ENCODE measurements around the genes CYB5R3 and MPPED1.

- PRO-cap: no peak
Measured at GRCh38 chr22:42317989-42318757, 47.7 kb upstream of the TCF20 start.

DNA sequence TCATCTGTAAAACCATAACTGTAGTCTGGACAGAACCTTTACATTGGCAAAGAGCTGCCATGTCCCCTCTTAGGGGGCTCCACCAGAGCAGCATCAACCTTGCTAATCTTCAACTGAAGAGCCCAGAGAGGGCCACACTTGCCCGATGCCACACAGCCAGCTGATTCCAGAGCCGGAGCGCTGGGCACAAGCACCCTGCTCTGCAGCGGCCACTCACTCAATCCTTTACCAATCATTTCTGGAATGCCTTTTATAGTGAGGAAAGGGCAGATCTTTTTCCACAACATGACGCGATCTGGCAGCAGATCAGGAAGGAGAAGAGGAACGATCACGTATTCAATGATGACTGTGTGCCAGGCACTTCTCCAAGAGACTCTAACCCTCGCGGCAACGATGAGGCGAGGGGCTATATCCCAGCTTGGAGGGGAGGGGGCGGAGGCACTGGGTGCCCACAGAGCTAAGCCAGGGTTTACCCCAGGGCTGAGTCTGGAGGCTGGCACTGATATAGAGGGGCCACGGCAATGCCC lies 56.3 kb upstream of the TCF20 start:
- PRO-cap: bidirectional peak, plus-strand start at position 304 of the sequence, minus-strand start at position 227 of the sequence

DNA sequence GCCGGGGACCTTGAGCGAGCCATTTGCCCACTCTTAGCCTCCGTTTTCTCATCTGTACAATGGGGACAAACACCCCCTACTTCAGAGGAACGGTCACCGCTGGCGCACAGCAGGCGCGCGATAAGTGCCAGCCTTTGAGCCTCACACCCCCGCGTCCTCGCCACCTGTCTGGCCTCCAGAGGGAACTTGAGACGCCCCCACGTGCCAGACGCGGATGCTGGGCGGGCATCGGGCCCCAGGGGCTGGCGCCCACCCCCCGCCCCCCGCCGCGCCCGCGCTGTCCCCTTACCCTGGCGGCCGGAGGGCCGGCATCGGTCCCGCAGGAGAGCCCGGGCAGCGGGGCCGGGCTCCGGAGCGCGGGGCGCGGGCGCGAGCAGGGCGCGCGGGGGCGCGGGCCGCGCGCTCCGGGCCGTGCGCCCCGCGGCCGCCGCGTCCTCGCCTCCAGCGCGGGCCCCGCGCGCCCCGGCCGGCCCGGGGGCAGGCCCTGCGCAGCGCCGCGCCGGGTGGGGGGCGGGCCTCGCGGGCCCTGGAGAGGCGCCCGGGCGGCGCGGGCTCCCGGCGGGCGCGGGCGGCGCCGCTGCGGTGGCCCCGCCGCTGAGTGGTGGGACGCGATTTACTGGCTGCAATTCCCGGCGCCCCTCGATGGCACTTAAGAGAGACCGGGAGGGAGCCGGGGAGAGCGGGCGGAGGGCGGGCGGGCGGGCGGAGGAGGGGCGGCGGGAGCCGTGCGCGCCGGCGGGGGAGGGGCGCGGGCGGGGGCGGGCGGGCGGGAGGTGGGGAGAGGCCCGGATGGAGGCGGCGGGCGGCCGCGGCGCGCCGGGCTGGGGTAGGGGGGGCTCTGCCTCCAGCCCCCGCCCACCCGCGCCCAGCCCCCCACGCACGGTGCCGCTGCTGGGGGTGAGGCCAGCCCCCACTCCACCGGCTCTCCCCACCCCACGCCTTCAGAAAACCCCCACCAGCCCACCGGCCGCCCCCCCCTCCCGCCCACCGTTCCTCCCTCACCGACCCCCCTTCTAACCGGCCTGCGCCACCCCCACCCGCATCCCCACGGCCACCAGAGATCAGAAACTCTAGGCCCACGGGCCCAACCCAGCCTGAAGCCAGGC lies 73.1 kb upstream of the TCF20 start:
- PRO-cap: bidirectional peak, plus-strand start at position 780 of the sequence, minus-strand start at position 651 of the sequence

- PRO-cap: unidirectional peak, plus-strand start at chr22:42500568
Measured at GRCh38 chr22:42500063-42501128, 19.2 kb downstream of the RRP7A start.

- PRO-cap: no peak
Measured at GRCh38 chr22:42537094-42537753, 16.5 kb upstream of the SERHL2 start.

- PRO-cap: no peak
Measured at GRCh38 chr22:42608295-42609668, 5.9 kb downstream of the POLDIP3 start.

DNA sequence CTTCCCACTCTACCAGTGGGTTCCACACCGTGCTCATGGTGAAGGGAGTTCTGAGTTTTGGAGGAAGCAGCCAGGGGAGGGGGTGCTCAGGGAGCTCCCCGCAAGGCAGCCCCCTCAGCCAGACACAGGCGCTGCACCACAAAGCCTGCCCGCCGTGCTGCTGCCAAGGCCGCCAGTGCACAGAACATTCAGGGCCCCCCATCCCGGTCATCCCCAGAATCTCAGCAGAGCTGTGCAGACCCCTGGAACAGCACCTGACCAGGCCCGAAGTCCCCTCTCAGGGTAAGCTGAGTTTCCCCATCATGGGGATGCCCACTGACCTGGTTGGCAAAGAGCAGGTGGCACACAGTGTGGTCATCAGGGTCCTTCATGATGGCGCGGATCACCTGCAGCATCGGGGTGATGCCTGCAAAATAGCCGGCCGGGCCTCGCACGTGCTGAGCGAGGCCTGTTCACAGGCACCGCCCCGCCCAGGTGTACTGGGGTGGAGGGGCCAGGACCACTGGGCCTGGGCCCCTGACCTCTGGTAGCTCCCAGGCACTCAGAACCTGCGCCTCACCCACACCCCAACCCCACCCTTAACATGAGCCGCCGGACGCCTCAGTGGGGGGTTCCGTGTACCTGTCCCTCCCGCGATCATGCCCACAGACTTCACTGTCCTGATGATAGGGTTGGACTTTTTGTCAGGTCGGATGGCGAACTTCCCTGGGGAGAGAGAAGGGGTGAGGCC lies 12.5 kb upstream of the POLDIP3 start:
- PRO-cap: no peak

DNA sequence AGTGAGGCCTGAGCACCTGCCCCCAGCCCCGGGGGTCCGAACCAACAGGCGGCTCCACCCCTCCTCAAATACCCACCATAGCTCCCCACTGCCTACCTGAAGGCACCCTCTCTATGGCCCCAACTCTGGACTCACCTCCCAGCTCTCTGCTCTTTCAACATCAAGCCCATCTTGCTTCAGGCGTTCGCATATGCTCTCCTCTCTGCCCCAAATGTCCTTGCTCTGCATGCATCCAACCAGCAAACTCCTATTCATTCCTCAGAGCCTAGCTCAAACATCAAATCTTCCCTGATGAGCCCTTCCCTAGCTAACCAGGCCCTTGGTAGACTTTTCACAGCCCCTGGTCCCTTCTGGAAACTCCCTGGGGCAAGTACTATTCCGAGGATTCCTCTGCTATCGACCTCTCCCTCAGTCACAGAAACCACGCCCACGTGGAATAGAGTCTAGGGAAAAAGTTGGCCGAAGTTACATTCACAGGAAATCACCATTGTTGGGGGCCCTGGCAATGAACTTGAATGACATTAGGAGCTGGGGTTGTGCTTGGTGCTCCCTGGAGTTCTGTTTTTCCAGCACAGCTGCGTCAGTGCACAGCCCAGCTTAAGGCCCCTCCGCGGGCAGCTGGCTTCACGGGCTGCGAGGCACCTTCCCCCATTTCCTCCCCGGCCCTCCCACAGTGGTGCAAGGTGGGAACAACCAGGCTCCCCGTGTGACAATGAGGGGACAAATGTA lies 4.0 kb upstream of the ATP5MGL start:
- PRO-cap: no peak

GRCh38 chr22:42649052-42649932 lies at the start of gene CYB5R3:
CYB5R3 (minus strand) TSS chr22:42649392.
- PRO-cap: bidirectional peak, plus-strand start at chr22:42649206, minus-strand start at chr22:42649135; bidirectional peak, plus-strand start at chr22:42649479, minus-strand start at chr22:42649340

- PRO-cap: no peak
Measured at GRCh38 chr22:42719984-42720709, 523 bp downstream of the A4GALT start.

DNA sequence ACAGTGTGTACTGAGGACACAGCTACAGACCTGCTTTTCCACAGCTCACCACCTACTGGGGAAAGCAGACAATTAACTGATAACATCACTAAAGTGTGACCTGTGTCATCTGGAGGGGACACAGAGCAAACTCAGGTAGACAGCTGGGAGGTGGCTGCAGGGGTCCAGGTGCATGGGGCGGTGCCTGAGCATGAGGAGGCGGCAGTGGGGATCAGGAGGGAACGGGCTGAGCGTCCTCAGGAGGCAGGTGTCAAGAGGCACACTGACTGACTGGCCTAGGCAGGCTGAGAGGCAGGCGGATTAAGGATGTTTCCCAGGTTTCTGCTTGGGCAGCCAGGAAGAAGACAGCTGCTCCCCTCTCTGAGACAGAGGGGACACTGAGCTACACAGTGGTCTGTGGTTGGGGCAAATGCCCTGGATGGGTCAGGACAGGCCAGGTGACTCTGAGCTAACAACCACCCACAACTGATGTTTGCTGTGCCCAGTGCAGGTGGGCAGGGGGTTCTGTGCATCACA lies 56.1 kb downstream of the ARFGAP3 start:
- PRO-cap: no peak

DNA sequence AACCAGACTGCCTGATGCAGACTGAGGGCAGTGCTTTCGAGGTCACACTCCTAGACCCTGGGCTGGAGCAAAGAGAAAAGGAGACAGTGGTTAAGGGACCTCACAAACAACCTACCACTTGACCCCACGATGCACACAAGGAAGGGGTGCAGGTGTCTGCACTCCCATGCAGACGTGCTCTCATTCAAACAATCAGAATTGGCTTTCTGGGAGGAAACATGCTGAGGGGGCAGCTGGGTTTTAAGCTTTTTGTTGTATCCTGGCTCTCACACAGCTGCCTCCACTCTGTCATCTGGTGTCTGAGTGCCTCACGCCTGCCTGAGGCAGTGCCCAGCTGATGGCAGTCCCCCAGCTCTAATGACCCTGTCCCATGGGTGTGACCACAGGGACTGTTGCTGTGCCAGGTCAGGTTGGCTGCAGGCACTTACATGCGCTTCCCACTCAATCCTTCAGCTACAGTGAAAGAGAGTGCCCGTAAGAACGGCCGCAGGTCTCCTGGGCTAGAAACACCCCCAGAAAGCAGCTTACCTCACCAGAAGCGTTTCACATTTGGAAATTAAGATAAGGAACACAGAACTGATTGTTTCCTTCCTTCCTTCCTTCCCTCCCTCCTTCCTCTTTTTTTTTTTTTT lies 53.7 kb downstream of the ARFGAP3 start:
- PRO-cap: no peak

DNA sequence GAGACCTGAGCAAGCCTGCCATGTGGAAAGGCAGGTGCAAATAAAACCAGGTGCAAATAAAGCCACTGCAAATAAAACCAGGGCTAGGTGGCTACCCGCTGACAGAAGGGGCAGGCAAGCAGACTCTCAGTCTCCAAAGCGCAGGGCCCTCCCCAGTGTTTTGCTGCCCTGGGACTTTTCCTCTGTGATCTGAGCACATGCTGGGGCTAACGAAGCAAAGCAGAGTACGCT lies 22.5 kb upstream of the ARFGAP3 start:
- PRO-cap: no peak

- PRO-cap: no peak
Measured at GRCh38 chr22:42949075-42949560, 65.8 kb downstream of the PACSIN2 start.

DNA sequence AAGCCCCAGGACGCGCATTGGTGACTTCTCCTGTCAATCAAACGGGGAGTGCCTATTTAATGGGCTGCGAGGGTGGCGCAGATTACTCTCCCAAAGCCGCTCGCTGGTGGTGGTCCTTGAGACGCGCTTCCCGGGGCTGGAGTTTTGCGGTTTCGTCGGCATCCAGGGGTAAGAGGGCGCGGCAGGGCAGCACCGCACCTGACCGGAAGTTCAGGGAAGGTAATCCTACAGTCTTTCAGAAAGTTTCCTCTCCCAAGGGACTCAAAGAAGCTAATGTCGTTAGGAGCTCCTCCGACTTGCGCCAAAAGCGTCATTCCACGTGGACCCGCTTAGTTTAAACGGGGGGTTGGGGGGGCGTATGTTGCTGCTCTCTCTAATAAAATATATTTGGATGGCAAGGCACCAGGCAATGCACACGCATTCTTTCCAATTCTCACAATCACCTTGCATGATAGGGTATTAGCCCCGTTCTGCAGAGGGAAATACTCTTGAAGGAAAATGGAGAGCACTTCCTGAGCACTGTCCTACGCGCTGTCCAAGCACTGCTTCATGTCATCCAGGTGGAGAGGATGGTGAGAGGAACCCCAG lies 445 bp upstream of the PACSIN2 start:
- PRO-cap: bidirectional peak, plus-strand start at position 85 of the sequence, minus-strand start outside the sequence

- PRO-cap: no peak
Measured at GRCh38 chr22:43111016-43111835, 676 bp downstream of the BIK start.

GRCh38 chr22:43139304-43139662 lies 3.9 kb downstream of the MCAT start:
- PRO-cap: no peak

DNA sequence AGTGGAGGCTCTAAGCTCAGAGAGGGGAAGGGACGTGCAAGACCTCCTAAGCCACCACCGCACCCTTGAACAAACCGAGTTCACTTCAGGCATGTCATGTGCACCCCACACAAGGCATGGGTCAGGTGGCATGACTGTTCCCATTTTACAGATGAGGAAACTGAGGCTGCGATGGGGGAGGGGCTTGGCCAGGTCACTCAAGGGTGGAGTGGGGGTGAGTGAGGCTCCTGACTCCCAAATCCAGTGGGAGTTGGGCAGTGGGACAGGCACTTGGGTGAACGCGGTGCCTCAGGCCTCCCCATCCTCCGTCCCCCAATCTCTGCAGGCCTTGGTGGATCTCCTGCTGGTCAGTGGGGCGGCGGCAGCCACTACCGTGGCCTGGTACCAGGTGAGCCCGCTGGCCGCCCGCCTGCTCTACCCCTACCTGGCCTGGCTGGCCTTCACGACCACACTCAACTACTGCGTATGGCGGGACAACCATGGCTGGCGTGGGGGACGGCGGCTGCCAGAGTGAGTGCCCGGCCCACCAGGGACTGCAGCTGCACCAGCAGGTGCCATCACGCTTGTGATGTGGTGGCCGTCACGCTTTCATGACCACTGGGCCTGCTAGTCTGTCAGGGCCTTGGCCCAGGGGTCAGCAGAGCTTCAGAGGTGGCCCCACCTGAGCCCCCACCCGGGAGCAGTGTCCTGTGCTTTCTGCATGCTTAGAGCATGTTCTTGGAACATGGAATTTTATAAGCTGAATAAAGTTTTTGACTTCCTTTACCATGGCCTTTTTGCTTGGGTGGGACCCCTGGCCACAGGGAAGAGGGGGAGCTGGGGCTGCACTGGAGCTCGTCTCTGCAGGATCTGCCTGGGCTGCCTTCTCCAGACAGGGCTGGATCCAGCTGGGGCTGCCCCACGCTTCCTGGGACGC lies 11.4 kb downstream of the TSPO start:
- PRO-cap: no peak

DNA sequence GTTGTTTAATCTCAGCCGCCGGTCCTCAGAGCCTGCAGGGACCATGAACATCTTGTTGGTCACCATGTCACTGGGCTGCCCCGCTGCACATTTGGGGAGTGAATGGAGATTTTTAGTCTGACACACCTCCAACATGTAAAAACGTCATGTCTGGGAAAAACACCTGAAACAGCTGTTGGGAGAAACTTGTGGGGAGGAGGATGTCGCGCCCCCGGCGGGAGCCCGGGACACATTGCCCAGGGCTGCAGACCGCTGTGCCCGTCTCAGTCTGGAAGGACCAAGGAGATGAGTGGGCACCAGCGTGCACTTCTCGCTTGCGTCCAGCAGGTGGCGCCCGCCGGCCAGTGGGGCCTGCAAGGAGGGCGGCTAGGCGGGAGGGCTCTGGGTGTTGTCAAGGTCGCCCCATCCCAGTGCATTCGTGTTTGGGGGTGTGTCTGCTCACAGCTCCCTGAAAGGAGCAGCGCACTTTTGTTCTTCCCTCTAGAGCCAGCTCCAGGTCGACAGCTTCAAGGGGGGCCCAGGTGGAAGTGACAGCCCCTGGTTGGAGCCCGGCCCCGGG lies 23.5 kb upstream of the MPPED1 start:
- PRO-cap: no peak

GRCh38 chr22:43411505-43412556 lies at the start of gene MPPED1:
MPPED1 (plus strand) TSS chr22:43412014.
- PRO-cap: no peak